Cardiac atrium fibroblast (primary cell): ENCODE results near the genes IFT57 and DZIP3.

DNA sequence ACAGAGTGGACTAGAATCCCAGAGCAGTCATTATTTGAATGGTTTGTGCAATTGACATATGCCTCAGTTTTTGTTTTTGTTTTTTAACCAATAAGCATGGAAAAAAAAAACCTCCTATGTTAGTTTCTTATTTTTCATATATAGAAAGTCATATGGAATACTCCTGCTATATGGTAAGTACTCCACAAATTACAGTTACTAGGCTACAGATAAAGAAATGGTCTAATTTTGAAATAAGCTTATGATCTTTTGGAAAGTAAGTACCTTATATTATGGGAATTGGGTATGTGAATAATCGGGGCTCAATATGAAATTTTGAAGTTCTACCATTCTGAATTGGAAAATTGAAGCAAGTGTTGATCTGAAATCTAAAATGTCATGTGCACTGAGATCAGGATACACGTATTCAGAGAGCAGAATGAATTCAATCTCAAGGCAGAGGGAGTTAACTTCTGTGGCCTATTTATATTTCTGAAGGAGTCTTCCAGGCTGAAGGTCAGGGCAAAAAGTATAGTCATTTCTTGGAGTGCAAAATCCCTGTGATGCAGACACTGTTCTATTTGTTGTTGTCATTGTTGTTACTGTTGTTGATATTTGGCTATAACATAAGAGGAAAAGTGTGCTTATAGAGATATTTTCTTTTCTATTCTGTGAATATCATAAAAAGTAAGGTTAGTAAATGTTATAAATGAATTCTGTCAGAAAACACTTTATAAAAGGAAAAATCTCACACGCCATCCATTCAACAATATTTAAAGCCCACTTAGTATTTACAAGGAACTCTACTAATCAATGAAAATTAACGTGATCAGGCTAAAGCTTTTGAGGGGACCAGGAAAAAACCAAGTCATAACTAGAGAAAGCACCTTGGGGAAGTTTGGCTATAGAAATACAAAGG is 72.9 kb downstream of the ALCAM start:
- RAMPAGE, long total RNA: no peak

GRCh38 chr3:105746783-105747271 is 122.0 kb downstream of the CBLB start:
- RAMPAGE, long total RNA: no peak

DNA sequence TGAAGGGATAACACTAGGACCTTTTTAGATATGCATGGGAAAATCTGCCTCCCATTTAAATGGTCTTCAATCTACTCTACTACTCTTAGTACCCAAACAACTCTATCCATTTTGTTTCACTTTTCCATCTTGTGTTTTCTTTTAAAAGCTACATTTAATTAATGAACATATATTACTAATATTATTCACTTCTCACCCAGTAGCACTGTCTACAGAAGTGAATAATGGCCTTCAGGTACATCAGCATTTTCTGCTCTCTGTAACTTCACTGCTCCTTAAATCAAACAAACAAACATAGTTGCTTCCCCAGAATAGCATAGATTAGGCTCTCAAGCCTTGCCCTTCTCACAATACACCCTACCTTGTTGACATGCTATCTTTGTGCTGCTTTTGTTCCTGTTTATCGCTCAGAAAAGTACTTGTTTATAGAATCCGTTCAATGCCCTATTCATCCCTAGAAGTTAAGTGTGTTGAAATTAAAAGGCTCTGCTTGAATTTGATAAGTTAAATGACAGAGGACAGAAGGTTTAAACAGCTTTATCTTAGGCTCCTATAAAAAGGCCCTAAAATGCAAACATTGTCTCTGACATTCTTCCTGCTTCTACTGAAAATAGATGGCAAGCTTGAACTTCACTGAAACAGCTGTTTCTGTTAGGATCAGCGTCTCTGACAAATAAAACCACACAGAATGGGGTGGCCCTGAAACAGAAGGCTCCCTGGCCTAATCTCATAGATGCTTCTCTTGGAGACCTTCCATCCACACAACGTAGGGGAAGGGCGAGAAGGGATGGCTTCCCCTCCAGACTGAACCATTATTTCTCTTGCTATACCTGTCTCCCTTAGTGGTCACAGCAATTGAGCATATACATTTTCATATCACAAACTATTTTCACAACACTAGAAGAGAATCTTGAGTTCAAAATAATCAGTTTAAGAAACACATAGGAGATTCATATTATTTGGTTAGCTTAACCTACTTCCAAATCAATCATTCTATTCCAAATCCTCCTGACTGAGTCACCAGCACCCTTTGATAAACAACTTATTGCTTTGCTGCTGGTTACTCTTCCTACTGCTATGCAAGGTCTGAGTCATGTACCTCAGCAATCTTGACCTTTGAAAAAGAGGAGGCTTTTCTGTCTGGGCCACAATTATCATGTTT is 45.8 kb downstream of the CBLB start:
- RAMPAGE, long total RNA: no peak

DNA sequence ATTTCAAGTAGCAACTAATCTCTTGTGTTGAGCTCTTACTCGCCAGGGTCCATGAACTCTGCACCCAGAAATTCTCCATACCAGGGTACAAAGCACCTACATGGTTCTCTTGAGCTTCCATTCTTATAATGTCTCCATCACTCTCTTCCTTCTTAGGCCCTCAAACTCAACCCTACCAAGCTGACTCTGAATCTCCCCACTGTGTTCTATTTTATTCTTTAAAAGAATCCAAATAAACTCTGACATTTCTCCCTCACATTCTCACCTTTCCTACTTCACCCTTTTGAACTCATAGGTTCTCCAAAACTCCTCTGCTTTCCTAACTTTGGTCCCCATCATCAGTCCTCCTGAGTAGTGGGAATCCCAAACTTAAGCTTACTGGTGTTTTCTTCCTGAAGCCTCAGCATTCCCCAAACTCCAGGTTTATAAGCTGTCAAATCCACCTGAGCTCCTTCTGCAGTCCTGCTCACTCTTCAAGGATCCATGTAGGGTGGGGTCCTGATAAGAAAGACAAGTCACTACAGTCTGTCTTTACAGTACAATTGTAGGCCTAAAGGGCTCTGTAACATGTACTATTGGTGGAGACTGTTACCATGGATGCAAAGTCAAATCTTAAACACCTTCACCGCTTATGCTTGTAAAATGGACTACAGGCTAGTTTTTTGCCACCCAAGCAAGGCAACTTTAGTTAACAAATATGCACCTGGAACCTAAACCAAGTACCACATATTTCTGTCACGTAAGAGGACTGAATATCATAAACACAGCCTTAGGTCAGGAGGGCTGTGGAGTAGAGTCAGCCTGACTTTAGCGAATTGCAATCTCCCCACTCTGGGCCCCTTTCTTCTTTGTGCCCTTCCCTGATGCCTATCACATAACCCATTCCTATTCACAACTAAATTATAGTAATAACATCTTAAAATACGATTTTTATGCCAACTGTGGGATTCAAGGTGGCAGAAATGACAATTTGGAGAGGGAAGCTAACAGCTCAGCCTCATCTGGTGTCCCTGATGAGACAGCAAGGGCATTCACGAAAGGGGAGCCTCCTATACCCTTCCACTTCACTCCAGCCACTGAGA is 44.7 kb downstream of the CBLB start:
- RAMPAGE, long total RNA: no peak

DNA sequence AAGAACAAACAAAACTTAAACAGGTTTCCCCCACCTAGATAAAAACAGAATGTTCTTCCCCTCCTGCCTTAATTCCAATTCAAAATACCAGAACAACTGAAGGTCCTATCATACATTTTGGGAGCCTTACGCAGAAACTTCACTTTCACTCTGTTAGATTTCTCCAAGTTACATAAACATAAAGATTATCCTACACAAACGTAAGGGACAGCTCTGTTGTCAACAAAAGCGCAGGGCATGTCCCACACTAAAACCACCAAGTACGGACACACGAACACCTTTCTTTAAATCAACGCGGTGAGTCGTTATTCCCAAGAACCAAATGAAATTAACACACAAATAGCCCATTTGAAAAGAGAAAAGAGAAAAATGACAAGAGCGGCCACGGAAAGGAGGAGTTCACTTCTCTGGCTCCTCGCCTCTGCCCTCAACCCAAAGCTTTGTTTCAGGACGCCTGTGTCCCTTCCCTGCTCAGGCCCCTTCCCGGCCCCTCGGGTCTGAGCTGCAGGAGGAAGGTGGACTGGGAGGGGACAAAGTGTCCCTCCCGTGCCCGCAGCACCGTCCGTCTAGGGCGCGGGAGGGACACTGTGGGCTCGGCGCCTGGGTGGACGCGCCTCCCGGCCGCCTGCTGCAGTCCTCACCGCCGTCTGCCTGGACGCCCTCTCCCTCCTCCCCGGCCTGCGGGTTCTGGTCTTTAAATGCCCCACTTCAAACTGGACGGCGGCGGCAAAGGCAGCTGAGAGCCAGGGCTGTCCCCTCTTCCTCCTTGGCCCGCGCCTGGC is 730 bp downstream of the CBLB start:
- RAMPAGE, long total RNA: no peak

DNA sequence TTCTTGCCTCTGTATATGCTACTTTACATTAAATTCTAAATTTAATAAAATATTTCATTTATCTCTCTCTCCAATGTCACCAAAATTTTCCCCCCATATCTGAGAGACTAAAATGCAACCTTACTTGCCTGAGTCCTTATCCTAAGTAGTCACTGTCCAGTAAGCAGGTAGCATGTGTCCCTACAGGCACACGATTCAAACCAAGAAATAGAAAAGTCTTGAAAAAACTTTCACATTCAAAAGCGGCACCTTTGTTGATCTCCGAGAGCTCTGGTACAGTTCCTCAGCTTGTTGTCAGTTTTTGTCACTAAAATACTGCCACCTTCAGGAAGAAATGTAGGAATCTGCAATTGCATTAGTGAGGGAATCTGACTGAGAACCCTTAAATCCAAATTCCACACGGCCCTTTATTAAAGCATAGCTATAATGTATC is 43.8 kb downstream of the CCDC54 start:
- RAMPAGE, long total RNA: no peak

DNA sequence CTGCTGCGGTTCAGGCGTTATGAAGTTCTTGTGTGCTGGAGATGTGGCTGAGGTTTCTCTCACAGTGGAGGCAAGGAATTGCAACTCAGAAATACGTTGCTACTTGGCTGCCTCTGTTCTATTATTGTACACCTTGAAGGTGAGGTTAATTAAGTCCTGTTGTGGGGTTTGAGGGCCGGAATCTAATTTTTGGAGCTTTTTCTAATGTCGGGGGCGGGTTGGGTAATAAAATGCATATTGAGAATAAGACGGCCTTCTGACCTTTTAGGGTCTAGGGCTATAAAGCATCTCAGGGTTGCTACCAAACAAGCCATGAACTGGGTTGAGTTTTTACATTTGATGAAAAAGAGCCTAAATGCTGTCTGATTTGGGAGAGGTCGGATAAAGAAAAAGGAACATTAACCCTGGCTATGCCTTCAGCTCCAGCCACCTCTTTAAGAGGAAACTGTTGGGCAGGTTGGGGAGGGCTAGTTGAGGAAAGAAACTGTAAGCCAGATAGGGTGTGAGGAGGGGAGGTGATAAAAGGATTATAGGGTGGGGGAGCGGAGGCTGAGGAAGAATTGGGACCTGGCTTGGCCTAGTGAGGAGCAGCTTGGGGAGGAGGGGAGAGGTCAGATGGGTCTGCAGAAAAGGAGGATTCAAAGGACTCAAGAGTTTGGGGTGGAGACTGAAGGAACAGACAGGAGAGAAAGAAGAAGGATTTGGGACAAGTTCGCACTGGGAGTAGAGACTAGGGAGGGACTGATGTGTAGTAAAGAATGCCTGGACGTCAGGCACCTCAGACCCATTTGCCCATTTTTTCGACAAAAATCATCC is 47.6 kb downstream of the BBX start:
- RAMPAGE, long total RNA: no peak

DNA sequence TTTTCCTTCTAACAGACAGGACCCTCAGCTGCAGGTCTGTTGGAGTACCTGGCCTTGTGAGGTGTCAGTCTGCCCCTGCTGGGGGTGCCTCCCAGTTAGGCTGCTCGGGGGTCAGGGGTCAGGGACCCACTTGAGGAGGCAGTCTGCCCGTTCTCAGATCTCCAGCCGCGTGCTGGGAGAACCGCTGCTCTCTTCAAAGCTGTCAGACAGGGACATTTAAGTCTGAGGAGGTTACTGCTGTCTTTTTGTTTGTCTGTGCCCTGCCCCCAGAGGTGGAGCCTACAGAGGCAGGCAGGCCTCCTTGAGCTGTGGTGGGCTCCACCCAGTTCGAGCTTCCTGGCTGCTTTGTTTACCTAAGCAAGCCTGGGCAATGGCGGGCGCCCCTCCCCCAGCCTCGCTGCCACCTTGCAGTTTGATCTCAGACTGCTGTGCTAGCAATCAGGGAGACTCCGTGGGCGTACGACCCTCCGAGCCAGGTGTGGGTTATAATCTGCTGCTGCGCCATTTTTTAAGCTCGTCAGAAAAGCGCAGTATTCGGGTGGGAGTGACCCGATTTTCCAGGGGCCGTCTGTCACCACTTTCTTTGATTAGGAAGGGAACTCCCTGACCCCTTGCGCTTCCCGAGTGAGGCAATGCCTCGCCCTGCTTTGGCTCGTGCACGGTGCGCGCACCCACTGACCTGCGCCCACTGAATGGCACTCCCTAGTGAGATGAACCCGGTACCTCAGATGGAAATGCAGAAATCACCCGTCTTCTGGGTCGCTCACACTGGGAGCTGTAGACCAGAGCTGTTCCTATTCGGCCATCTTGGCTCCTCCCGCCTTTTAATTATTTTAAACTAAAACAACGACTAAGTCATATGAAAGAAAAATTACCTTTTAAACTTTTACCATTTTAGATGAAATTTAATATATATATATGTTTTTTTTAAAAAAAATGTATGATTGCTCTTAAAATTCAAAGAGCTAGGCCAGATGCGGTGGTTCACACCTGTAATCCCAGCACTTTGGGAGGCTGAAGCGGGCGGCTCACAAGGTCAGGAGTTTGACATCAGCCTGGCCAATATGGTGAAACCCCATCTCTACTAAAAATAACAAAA is 175.0 kb downstream of the BBX start:
- RAMPAGE, long total RNA: no peak

GRCh38 chr3:107698937-107699479 is 176.2 kb downstream of the BBX start:
- RAMPAGE, long total RNA: no peak

- RAMPAGE, long total RNA: no peak
Measured at GRCh38 chr3:107800573-107801311, 278.0 kb downstream of the BBX start.

DNA sequence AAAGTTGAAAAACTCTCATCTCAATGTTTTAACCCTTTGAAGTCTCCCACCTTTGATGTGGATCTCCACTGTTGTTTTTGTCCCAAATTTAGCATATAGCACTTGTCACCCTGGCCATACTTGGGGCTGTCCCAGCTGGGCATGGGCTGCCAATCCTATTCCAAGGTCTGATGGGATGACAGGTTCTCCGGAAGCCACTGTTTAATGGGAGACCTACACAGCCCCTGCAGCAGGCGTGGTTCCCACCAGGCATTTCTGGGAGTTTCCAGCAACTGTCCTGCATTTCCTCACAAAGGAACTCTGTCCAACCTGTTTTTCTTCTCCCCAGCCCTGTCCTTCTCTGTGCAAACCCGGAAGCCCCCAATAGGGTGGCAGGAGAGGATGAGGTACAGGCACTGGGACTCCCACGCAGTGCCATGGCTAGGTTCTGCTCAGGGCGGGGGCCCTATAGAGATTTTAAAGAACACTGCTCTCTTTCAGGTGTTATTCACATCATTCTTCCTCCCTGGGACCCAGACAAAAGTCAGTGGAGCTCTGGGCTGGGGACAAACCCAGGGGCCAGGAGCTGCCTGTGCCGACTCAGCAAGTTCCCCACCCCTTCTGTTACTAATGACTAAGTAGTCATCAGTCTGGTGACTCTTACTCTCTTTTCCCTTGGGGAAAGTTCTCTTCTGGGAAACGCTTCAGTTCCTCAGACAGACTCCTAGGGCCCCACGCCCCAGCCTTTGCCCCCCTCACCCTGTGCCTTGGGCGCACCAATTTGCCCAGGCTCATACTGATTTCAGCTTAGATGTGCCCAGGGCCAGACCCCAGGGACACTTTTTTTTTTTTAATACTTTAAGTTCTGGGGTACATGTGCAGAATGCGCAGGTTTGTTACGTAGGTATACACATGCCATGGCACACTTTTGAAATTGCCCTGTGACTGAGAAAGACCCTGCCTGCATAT is 97.7 kb downstream of the CD47 start:
- RAMPAGE, long total RNA: no peak

- RAMPAGE, long total RNA: no peak
Measured at GRCh38 chr3:108127144-108127697, 36.4 kb upstream of the CD47 start.

- RAMPAGE, long total RNA: no peak
Measured at GRCh38 chr3:108131648-108131986, 40.8 kb upstream of the CD47 start.

DNA sequence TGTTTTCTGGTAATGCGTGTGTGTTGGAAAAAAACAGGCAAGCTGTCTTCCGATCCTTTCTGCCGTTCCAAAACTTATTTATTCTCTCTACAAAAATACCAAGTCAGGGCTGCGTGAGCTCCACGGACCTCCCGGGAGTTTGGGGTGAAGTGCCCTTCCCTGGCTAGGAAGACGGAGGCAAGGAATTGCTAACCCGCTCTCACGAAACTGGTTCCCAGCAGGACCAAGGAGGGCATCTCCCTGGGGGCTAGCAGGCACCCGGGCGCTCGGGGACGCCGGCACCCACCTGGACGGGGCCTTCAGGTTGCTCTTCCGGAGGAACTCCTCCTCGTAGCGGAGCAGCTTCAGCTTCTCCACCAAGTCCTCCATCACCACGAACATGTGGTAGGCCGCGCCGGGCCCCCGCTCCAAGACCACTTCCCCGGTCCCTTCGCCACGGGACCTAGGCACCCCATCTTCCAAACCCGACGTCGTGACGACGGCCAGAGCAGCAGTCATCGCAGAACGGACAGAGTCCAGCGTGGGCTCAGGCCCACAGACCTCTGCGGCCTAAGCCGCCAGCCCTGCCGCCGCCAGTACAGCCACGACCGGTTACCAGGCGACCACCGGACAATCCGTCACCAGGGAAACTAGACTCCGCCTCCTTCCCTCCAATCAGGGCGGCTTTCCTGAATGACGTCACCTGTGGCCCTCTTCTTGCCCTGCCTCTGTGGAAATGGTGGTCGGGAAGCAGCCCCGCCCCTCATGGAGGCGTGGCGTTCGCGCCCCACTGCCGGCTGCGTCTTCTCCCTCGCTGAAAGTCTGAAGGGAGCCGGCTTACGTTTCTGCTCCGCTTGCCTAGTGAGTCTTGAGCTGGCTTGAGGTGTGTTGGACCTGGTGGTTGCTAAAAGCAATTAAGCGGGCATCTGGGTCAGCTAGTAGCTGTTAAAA is at the start of gene IFT57:
IFT57 (minus strand) TSS at position 600 of the 930 bp plus-strand sequence.
- RAMPAGE, long total RNA: start-site peak on the minus strand centred at position 586 of the sequence, 30 bp wide, 533 and 53 reads in 2 replicates

- RAMPAGE, long total RNA: start-site peak on the plus strand at chr3:108589677-108589722, 44 and 9 reads in 2 replicates
Measured at GRCh38 chr3:108589254-108590364, at the start of gene DZIP3. Gene DZIP3 (plus strand): TSS chr3:108589722.

DNA sequence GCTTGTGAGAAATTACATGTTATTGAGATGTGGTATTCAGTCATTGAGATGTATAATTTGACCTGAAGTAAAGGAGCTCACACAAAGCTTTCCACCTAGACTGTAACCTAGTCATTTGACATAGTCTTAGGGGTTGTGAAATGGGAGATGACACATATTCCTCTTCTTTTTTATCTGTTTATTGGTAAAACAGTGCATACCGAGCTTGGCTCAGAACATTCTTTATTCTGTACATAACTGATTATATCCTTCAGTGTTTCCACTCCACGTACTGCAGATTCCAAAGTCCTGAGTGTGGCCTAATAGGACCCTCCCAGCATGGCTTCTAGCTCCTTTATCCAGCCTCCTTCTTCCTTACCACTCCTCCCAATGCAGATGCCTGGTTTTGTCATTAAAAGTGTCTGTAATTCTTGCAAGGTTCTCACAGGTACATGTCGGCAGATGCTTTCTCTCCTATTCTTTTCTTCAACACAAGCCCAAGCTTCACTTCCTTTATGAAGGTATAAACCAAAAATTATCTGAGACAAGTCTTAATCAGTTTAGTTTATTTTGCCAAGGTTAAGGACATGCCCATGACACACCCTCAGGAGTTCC is 544.2 kb upstream of the NECTIN3 start:
- RAMPAGE, long total RNA: no peak

- RAMPAGE, long total RNA: no peak
Measured at GRCh38 chr3:111069950-111071028, 1.3 kb upstream of the NECTIN3 start.

GRCh38 chr3:111074033-111075038 is 2.7 kb downstream of the NECTIN3 start:
- RAMPAGE, long total RNA: no peak

- RAMPAGE, long total RNA: no peak
Measured at GRCh38 chr3:111392759-111393134, 149.2 kb upstream of the CD96 start.

- RAMPAGE, long total RNA: no peak
Measured at GRCh38 chr3:111667796-111668494, 6.5 kb upstream of the PLCXD2 start.